Jejunum (tissue), 1 donor: ENCODE results near the genes HDDC3 and VPS33B.

- PRO-cap = bidirectional peak, plus-strand start at chr15:90932665, minus-strand start at chr15:90932549
Measured at GRCh38 chr15:90932425-90932976, at the start of gene HDDC3. HDDC3 (minus strand) TSS chr15:90932549.

- PRO-cap = no peak
Measured at GRCh38 chr15:90995008-90995543, 741 bp upstream of the PRC1 start.

- PRO-cap = bidirectional peak, plus-strand start at chr15:91022651, minus-strand start at chr15:91022583
Measured at GRCh38 chr15:91022317-91023049, at the start of gene VPS33B. VPS33B (minus strand) TSS chr15:91022594.

- PRO-cap = no peak
Measured at GRCh38 chr15:91059396-91059759, 37.0 kb upstream of the VPS33B start.

GRCh38 chr15:91455873-91457097 lies 356.2 kb downstream of the SV2B start:
- PRO-cap = no peak

- PRO-cap = no peak
Measured at GRCh38 chr15:91536628-91537271, 316.8 kb upstream of the SLCO3A1 start.

- PRO-cap = no peak
Measured at GRCh38 chr15:91694916-91695216, 158.6 kb upstream of the SLCO3A1 start.

DNA sequence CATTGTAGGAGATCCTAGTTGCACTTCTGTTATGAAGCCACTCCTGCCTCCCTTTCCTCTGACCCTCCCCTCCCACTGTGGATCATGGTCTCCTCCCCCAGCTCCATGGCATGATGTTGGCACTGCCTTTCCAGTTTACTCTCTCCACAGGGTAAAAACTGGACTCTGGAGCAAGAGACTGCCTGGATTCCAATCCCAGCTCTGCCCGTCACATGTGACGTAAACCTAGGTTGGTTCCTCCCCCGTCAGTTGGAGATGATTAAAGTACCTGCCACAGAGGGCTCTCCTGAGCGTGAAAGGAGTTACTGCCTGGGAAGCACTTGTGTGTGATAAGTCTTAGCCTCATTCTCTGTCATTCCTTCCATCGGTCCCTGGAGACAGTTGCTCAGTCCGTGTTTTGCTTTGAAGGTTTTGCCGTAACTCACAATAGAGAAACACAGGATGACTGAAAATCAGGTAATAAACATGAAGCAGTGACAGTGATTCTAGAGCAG lies 21.8 kb downstream of the SLCO3A1 start:
- PRO-cap = unidirectional peak, plus-strand start at position 283 of the sequence

DNA sequence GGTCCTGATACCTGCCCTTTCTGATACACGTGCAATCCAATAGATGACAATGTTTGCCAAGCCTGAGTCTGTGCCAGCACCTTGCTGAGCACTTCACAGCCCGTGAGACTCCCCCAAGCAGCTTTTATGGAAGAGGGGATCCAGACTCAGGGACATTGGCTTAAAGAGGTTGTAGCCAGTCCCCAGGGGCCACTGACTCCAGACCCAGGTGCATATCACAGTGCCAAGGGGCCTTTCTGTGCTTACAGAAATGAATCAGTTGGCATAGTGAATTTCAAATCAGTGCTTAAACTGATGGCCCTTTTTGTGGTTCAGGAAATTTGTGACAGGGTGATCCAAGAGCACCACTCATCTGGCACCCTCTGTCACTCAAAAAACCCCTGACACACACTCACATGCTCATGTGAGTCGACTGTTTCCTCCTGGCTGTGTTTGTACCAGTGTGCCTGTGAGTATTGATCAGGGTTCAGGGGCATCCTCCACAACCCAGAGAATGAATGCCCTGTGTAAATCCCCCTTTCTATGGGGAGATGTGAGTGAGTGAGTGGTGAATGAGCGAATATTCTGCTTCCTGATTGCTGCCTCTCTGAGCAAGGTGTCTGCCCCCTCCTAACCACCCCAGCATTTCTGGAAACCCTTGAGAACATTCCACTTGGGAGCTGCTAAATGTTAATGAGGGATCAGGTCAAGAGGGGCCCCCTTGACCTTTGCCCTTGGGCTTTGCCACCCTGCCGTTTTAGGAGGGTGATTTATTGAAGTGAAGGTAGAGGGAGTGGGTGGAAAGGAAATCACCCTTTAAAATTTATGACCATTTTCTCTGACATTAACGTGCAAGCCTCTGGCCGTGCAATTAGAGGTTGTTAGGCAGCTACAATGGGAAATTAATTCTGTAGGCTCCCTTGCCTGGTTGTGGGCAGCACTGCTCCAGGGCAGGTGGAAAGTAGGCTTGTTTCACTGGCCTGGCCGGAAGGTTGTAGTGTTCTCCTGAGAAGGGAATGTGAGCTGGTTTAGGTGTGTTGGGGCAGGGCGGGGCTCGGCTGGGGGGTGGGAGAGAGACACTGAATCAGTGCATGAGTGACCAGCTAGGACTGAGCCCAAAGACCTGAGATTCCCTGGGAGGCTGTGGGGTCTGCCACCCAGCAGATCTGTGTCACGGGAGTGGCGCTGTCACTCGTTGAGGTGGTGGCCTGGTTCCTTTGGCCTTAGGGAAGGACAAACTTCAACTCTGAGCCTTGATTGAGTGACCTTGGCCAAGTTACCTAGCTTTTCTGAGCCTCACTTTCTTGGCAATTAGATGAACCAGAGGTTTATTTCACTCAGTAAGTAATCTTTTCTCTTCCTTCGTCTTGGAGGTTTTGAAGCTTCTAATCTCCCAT lies 87.2 kb downstream of the SLCO3A1 start:
- PRO-cap = no peak

- PRO-cap = no peak
Measured at GRCh38 chr15:91953978-91954862, 100.7 kb downstream of the SLCO3A1 start.

DNA sequence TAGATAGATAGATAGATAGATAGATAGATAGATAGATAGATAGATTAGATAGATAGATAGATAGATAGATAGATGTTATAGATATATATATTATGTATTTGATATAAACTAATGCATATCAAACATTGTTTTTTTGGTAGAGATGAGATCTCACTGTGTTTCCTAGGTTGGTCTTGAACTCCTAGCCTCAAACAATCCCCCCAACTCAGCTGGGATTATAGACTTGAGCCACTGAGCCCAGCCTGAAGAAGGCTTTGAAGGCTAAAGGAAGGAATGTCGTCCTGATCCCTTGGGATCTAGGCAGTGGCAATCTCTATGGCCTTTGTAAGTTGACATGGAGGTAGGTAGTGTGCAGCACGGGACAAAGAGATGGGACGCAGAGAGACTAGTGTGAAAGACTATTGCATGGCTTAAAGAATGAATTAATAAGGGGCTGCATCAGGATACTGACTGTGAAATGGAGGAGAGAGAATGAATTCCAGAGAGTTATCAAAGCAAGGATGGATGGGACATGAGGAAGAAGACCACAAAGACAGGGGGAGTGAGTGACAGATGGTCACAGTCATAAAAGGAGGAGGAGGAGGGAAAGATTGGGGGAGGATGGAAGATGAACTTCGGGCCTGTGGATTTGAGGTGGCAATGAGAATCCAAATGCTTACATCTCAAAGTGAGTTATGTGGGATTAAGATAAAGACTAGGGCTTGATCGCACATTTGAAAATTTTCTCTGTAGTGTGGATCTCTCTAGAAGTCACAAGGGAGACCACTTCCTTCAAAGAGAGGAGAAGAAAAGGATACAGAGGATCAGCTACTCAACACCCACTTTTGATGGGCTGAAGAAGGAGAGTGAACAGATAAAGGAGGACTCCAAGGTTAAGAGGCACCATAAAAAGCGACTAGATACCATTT lies 163.0 kb downstream of the SLCO3A1 start:
- PRO-cap = no peak

DNA sequence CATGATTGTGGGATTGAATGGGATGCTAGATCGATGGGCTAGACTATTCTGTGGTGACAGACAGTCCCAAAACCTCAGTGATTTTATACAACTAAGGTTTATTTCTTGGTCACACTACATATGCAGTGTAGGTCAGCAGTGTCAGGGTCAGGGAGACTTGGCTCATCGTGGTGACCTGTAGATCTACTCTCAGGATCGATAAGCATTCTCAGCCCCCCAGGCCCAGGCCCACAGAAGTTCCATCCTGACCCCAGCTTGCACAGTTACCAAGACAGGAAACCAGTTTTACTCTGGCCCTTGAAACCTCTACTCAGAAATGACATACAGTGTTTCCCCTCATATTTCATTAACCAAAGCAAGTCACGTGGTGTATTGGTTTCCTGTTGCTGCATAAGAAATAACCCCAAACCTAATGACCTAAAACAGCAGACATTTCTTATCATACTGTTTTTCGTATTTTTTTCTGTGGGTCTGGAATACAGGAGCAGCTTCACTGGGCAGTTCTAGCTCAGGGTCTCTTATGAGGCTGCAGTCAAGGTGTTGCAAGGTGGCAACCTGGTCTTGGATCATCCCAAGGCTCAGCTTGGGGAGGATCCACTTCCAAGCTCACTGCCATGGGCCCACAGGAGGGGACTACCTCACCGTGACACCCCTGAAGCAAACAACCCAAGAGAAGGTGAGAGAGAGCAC lies 242.2 kb downstream of the SLCO3A1 start:
- PRO-cap = no peak

- PRO-cap = no peak
Measured at GRCh38 chr15:92394353-92395381, 986 bp downstream of the ST8SIA2 start.

- PRO-cap = no peak
Measured at GRCh38 chr15:92677898-92678509, 22.4 kb upstream of the FAM174B start.

GRCh38 chr15:92733618-92734690 lies 78.4 kb upstream of the FAM174B start:
- PRO-cap = no peak

DNA sequence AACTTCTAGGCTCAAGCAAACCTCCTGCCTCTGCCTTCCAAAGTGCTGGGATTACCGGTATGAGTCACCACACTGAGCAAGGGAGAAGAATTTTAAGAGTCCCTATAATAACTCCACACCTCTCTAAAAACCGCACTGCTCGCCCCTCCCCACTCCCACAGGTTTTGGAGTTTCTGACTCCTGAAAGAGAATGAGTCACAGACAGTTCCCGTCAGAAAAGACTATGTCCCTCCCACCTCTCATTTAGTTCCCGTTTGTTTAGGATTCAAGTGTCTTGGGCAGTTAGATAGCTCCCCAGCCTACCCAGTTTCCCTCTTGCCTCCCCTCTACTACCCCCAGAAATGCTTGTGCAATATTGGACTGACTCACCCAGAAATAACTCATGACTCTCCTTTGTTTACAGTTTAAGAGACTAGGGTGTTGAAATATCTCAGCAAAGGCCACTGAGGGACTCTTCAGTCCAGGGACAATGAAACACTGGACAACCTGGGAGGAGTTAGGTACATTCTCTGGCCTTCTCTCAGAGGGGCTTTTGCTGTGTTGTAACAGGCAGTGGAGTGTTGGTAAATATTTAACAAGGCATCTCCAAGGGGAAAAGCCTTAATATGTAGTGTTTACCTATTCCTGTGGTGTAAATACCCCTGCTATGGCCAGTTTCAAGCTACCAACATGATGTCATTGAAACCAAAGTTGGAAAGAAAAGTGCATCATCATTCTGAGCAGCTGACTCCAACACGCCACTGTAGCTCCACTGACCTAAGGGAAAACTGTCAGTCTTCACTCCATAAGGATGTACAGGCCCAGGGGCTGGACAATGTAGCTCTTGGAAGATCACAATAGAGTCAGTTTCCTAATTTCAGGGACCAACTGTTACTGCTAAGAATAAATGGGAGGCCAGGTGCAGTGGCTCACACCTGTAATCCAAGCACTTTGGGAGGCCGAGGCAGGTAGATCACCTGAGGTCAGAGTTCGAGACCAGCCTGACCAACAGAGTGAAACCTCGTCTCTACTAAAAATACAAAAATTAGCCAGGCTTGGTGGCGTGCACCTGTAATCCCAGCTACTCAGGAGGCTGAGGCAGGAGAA lies 96.0 kb upstream of the CHD2 start:
- PRO-cap = unidirectional peak, plus-strand start at position 814 of the sequence

DNA sequence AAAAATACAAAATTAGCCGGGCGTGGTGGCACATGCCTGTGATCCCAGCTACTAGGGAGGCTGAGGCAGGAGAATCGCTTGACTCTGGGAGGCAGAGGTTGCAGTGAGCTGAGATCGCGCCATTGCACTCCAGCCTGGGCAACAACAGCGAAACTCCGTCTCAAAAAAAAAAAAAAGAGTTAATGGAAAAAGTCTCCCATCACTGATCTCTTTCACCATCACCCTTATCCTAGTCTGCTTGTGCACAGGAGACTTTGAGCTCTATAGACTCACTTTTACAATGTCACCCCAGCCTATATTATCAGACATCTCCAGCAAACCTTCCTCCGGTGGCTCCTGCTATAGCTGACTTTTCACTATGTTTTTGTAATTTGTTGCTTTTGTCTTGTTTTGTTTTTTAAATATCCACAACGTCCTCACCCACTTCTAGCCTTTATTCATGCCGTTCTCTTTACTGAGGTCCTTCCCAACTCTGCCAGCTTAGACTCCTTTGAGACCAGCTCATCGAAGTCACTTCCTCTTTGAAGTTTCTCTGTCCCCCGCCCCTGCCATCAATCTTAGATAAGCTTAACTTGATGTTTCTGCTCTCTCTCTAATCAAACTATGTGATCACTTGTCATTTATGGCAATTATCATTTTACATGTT lies 82.8 kb upstream of the CHD2 start:
- PRO-cap = no peak

- PRO-cap = no peak
Measured at GRCh38 chr15:92881023-92881726, 18.9 kb upstream of the CHD2 start.

DNA sequence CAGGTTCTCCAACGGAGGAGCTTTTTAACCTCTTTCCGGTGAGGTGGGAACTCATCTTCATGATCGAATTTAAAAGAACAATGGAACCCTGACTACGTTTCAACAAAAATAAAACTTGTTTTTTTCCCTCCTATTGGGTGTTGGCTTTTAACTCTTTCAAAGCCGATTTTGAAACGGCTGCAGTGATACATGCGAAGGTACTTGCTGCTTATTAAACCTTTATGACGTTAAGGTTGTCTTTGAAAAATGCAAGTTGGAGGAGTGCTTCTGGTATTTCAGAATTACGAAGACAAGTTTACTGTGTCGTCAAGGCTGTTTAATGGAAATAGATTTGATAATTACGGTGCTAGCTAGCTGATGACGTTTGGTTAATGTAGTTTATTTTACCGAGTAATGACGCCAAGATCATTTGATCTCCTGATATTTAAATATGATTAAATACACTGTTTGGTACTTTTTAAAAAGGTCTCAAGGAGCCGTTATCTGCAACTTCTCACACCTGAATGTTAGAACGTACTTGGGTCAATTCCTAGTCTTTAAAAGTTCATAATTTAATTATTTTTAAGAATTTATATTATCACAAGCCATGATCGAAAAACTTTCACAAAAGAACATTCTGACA lies 16.4 kb upstream of the CHD2 start:
- PRO-cap = no peak

DNA sequence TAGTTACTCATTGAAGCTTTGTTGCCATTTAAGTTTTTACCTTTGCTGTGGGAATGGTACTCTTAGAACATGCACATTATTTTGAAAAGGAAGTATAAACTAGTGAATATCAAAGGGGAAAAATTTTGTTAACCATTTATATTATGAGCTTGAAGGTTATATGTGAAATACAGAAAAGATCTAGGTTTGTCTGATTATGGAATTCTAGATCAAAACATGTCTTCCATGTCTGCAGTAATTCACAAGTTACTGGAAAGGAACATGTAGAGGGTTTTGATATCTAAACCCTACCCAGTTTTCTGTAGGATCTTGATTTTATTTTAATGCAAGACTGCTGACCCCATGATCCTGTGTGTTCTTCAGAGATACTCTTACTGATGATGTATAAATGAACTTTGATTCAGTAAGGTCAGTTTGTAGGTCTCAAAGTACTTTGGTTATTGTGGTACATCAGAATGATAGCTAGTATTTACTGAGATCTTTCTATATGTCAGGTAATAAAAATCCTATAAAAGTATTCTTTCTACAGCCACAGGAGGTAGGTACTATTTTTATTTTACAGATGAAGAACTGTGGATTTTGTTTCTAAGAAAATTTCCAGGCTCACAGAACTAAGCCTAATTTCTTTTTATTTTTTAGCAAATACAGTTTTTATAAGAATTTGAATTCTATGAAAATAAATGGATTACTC lies 4.8 kb upstream of the CHD2 start:
- PRO-cap = no peak